Cardiac septum (tissue), 1 donor: ENCODE measurements around the gene SH3GL2.

DNA sequence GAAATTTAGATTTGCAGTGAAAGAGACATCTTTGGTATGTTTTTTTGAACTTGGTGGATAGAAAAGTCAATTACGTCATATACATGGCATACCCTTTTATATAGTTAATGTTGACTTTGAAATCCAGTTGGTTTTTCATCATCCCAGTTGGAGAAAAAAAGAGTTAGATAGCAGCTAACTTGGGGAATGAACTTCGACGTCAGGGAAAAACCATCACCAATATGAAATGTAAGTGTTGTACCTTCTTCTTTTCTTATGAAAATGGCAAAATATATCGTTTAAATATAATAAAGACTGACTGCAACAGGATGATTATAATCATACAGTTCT, 297.2 kb downstream of the CCDC171 start:
- PRO-cap = no peak

DNA sequence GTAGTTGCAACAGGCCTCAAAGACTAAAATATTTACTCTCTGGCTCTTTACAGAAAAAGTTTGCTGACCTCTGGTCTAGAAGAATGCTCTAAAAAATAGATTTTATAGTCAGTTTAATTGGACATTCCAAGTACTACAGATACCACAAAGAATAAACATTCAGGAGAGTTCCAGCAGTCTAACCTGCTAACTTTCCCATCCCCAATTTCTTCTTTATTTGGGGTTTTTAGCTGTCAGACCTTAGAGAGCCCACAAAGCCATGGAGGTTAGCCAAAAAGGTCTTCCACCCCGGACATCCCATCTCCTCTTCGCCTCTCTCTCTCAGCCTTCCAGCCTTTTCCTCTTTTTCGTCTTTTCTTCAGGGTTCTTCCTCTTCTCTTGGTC, 588.0 kb downstream of the BNC2 start:
- PRO-cap = no peak

DNA sequence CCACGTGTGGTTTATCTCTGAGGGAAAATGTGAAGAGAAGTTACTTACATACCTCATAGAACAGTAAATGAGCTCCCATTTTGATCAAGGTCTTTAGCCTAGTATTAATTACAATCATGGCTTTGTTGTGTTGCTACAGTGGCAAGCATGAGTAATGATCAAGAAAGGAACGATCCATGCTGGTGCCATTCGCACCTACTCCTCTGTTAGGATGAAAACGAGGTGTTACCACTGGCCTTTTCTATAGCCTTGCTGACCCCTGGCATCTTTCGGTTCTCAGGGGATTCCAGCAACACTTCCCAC, 456.8 kb downstream of the BNC2 start:
- PRO-cap = no peak

- PRO-cap = no peak
Observed at GRCh38 chr9:16414299-16414919, 456.1 kb downstream of the BNC2 start.

GRCh38 chr9:16571235-16571654, 299.2 kb downstream of the BNC2 start:
- PRO-cap = no peak

GRCh38 chr9:16708882-16709503, 161.5 kb downstream of the BNC2 start:
- PRO-cap = no peak

DNA sequence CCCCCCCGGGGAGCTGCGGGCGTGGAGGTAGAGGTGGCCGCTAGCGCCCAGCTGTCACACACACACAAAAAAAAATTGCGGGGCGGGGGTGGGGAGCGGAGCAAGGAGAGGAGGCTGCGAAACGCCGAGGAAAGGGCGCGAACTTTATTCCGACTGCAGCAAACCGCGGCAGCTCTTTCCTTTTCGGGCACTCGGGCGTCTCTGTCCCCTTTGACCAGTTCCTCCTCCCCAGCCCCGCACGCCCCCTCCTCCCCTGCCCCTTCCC, 759 bp upstream of the BNC2 start:
- PRO-cap = bidirectional peak, plus-strand start at position 147 of the sequence, minus-strand start outside the sequence

DNA sequence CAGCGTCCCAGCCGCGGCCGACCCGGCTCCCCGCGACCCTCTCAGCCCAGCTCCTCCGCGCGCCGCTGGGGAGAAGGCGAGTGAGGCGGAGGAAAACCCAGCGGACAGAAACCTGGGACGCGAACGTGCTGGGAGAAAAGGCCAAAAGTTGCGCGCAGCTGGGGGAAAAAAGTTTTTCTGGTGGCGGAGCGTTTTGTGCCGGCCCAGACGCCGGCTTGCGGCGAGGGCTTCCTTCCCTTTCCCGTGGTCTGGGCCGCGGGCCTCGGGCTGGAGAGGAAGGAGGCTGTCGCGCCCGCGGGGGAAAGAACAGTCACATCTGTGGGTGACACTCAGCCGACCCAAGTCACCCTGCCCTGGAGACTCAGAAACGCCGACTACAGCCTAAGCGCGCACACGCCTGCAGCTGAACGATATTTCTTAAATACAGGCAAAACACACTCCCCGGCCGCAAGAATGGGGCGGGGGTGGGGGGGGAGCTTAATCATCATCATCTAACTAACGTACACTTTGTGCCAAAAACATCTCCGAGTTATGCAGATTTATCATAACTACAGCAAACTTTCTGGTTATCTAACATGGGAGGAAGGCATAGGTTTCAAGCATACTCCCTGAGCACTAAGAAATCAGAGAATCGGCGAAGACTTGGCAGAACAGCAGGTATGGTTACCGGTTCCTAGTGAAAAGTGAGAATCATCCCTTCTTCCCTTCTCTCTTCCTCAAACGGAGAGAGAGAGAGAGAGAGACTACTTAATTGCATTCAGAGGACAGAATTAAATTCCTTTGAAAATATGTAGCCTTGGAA, 1.3 kb upstream of the BNC2 start:
- PRO-cap = unidirectional peak, minus-strand start at position 250 of the sequence

DNA sequence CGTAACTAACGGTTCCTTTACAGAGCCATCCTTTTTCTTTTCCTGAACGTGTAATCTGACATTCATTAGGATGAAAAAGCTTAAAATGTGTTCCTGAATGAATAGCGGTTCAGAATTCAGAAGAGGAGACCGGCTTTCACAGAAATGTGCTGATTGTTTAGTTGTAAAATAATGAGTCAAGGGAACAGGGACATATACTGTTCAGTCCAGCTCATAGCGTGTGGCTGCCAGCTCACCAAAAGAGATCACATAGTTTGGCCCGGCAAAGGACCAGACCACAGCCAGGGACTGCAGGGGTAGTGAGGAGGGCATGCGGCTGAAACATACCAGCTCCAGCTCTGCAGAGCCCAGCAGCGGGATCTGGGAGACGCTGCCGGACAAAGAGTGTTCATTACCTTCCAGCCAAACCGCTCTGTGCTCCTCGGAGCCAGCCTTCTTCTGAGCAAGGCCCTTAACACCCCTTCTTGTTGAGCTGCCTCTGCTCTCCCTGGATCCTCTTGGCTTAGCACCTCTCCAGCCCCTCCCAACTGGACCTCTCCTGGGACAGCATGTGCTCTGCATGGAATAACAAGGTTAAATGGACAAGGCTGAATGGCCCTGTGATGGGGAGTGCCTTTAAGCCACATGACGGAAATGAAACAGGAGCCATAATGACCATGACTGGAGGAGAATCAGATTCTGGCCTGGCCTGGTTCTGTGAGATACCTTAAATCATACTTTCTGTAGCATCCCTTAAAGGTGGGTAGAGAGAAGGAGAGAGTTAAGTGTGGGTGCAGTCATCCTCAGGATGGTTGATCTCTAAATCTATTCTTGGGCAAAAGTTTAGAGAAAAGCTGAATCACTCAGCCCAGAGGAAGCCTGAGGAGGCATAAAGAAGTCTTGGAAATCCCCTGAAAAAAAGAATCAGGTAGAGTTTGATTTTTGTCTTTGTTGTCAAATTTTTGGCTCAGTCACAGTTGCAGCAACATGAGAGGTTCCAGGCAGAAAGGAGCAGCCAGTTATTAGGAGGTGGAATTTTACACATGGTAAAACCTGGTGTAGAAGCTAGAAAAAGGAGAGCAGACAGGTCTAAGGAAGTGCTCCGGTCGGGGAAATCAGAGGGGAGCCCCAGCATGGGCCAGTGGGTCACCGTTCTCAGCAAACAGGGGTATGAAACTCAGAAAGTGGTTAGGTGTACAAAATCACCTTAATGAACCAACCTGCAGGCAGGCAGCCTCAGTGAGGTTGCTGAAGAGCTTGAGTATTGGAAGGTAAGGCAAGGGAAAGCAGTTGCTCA, 116.5 kb upstream of the CNTLN start:
- PRO-cap = no peak

DNA sequence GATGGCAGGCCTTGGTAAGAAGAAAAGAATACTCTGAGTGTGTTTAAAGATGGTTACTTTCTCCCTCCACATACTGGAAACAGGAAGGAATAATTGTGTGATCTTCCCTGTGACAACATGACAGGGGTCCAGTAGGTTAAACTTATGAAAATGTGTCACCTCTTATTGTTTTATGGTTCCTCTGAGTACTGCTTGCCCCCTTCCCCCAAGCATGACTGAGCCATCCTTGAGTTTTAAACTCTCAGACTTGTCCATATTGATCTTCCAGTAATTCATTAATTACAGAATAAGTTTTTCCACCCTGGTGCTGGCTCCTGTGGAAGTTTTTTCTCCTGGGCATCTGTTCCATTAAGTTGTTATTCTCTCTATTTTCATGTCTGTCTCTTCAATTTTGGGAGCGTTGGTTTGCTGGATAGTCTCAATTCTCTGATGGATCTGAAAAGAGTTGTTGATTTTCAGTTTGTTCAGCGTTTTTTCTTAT, 95.8 kb downstream of the CNTLN start:
- PRO-cap = no peak

GRCh38 chr9:17425273-17425636, 153.6 kb upstream of the SH3GL2 start:
- PRO-cap = no peak

DNA sequence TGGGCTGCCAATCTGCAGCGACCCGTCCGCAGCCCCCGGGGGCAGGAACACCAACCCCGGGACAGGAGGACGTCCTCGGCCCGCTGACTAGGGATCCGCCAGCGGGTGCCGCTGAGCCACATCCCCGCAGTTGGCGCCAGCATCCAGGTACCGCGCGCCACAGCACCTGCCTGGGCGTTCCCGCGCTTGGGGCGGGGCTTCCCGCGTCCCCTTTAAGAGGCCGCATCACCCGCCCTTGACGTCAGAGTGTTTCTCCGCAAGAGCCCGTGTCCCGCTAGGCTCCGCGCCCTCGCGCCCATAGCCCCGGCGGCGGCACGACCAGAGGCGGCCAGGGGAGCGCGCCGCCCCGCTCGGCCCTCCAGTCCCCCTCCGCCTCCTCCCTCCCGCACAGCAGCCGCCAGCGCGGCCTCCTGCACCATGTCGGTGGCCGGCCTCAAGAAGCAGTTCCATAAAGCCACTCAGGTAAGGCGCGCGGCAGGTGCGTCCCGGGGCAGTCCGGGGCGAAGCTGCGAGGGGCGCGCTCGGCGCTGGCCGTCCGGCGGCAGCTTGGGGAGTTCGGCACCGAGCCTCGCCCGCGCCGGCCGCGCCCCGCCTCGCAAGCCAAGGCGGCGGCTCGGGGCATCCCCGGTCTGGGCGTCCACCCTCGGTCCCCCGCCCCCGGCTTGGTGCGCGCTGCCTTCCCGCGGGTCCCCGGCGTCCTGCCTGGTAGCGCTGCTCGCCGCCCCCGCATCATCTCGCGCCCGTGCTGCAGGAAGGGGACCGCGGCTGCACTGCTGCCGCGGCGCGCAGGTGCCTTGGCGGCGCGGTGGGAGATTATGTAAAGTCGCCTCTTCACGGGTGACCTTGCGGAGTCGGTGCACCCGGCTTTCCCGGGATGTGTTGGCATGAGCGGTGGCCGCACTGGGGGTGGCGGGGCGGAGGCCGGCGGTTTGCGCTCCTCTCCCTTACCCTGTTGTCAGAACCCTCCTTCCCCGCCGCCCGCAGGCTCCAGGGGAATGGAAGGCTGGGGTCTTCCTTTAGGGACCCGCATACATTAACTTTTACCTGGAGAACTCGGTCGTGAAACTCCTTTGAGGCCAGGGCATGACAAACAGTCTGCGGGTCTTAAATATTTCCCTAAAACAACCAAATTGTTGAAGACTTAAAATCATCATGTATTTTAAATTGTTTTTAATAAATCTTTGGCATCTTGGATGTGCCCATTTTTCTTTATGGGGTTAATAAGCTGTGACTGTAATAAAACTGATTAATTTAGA, at the start of gene SH3GL2:
Gene SH3GL2 (plus strand): TSS at position 241 of the 1,256 bp plus-strand sequence.
- PRO-cap = unidirectional peak, plus-strand start at position 244 of the sequence; unidirectional peak, plus-strand start at position 320 of the sequence

DNA sequence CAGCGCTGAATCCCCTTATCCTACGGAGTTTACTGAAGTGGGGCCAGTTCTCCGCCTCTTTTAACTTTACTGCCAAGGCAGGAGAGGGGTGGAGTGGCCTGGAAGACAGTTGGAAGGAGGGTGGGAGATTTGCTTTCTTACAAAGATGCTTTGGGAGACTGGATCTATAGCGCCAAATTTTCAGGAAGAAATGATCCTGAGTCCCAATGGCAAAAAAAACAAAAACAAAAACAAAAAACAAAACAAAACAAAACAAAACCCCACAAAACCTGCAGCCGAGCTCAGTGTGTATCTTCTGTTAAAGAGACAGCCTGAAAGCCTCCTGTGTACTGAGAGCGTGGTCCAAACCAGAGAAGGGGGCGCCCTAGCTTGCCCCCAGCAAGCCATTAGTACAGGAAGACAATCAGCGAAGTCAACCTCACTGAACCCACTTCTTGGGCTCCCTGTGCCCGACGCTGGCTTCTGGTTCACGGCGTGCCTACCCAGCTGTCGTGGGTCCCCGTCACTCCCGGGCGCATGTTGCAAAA, 326.7 kb downstream of the SH3GL2 start:
- PRO-cap = no peak

DNA sequence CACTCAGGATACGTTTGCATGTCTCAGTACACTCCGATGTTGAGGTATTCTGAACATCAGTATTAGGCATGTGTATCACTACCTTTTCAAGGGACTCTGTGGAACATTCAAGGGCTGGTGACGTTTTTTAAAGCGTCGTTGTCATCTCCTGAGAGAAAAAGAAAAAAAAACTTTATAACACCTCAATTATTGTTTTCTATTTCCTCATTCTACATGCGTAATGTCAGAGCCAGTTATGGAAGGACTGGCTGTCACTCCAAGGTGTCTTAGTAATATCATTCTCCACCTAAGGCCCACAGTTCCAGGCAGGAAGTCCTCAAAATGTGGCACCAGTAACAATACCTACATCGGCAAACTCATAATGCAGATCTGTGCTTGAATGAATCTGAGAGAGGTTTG, 210.2 kb downstream of the SAXO1 start:
- PRO-cap = no peak

DNA sequence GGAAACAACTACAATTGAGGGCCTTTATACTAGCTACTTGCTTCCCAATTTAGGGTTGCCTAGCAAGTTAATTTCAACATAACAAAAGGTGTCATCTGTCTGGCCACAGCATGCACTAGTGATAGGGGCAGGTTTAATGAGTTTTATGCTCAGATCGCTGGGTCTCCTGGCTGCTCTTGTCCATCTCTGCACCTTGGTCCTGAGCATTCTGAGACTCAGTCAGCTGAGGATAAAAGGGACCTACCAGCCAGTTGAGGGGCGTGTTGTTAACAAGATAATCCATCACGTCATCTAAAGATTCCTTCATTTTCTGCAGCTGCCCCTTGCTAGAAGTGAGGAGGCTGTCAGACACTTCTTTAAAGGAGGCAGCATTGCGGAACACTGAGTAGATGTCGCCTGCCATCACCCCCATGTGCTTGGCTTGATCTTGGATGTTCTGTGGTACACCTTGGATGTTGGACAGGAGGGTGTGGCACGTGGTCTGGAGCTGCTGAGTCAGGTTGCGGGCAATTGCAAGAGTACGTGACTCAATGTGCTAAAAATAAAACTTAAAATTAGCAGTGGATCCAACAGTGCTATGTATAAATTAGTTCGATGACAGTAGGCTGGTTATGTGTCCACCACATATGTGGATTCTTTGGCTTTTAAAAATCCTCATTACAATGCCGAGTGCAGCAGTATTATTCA, 11.0 kb downstream of the PLIN2 start:
- PRO-cap = bidirectional peak, plus-strand start at position 594 of the sequence, minus-strand start at position 457 of the sequence

DNA sequence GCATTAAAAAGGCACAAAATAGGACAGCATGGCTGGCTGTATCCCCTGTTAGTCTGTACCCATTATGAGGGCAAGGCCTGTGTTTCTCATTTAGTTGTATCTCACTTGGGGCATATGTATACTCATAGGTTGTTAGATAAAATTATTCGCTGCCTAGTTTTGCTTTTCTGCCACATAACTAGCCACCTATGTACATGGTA, 9.4 kb downstream of the PLIN2 start:
- PRO-cap = no peak

DNA sequence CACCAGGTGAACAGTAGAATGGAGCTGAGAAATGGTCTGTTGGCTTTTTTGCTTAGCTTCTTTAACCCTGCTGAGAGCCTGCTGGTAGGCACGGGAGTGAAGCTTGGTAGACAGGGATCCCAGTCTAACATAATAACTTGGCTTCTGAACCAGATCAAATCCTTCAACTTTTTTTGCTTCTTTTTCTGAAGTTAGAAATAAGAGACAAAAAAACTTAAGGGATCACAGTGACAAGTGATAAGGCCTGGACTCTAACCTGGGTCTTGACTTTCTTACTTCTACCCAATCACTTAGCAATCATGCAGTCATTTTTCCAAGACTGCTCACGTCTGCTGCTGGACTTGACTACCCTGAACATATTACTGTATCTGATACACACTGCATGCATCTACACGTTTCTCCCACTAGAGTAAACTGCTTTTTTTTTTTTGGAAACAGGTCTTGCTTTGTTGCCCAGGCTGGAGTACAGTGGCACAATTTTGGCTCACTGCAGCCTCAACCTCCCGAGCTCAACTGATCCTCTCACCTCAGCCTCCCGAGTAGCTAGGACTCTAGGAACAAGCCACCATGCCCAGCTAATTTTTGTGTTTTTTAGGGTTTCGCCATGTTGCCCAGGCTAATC, 7.5 kb downstream of the PLIN2 start:
- PRO-cap = no peak

DNA sequence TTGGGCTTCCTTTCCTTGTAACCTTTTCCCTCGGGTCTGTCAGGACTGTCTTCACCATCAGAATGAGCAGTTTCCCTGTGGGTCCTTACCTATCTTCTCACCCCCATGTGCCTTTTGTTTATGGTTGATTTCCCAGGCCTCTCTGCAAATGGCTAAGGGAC, 20.6 kb upstream of the PLIN2 start:
- PRO-cap = no peak

DNA sequence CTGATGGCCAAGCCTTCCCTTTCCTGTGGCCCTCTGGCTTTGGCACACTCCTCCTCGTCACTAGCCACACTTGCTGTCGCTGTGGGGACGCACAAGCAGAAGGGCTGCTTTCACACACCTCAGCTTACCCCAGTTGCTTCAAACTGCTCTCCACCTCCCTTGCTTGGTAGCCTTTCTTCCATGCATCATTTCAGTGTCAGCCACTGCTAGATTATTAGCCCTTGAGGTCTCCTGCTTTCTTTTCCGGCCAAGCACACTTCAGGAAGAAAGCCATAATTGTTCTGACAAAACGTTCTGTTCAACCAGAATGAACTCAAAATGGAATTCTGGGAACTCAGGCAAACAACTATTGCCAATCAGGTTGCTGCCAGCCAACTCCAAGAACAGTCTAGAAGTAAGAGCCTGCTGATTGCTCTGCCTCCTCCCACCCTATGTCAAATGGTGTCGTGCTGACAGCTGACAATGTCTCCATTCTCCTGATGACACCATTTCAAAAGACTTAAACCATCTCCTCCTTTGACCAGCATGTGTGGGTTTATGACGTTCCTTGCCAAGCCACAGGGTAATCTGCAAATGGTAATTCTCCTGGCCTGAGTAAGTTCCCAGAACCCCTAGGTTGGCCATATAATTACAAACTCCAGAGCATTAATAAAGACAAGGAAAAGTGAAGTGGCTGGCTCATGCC, 21.8 kb upstream of the PLIN2 start:
- PRO-cap = no peak

- PRO-cap = no peak
Observed at GRCh38 chr9:19223553-19224072, 6.9 kb upstream of the DENND4C start.